WTC11 (cell line): Measurements from ENCODE around the gene LRIT2.

DNA sequence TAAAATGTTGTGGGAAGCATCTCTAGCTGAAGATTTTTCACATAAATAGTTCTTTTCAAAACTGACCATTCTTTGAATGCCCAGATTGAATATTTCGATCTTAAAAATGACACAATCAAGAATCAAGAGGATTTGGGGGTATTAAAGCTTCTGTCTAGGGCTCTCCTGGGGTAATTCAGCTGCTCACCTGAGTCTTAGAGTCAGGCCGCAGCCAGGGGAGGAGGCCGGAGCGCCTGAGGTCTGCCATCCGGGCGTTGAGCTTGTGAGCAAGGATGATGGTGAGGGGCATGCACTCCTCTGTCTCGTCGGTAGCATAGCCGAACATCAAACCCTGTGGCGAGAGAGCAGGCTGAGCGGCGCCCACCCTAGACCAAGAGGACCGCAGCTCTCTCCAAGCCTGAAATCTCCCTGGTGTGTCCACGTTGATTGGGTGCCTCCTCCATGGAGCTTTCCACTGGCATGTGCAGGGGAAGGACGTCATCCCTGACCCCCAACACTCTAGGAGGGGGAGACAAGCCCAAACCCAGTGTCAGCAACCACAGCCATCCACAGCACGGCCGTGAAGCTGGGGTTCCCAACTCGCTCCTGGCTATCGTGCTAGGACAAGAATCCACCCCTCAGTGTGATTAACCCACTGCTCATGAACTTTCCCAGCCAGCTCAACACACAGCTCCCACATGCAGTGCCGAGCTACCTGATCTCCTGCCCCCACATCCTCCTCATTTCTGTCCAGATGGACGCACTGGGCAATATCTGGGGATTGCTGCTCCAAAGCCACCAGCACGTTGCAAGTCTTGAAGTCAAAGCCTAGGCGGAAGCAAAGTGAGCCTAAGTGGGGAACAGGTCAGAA lies 9.2 kb downstream of the MAT1A start:
- PRO-cap = no peak

GRCh38 chr10:80411169-80412254 lies 3.2 kb downstream of the PRXL2A start:
- PRO-cap = no peak

DNA sequence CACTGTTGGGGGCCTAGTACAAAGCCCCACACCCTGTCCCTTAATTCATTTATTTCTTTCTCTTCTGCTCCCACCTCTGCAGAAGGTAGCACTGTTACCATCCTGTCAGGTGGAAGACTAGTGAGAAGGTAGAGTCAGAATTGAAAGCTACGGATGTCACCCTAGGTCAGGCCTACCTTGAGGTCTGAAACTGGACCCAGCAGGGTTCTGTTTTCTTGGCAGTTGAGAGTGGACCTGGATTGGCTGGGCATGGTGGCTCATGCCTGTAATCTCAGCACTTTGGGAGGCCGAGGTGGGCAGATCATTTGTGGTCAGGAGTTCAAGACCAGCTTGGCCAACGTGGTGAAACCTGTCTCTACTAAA lies 18.3 kb downstream of the PRXL2A start:
- PRO-cap = no peak

- PRO-cap = no peak
These were observed 12.3 kb downstream of the TSPAN14 start for GRCh38 chr10:80466370-80466891.

GRCh38 chr10:80491379-80492103 lies 37.4 kb downstream of the TSPAN14 start:
- PRO-cap = no peak

- PRO-cap = no peak
These were observed 19.2 kb upstream of the SH2D4B start for GRCh38 chr10:80518147-80519349.

GRCh38 chr10:80543747-80544286 lies 6.1 kb downstream of the SH2D4B start:
- PRO-cap = no peak

- PRO-cap = no peak
These were observed 280.8 kb downstream of the SH2D4B start for GRCh38 chr10:80818527-80818937.

DNA sequence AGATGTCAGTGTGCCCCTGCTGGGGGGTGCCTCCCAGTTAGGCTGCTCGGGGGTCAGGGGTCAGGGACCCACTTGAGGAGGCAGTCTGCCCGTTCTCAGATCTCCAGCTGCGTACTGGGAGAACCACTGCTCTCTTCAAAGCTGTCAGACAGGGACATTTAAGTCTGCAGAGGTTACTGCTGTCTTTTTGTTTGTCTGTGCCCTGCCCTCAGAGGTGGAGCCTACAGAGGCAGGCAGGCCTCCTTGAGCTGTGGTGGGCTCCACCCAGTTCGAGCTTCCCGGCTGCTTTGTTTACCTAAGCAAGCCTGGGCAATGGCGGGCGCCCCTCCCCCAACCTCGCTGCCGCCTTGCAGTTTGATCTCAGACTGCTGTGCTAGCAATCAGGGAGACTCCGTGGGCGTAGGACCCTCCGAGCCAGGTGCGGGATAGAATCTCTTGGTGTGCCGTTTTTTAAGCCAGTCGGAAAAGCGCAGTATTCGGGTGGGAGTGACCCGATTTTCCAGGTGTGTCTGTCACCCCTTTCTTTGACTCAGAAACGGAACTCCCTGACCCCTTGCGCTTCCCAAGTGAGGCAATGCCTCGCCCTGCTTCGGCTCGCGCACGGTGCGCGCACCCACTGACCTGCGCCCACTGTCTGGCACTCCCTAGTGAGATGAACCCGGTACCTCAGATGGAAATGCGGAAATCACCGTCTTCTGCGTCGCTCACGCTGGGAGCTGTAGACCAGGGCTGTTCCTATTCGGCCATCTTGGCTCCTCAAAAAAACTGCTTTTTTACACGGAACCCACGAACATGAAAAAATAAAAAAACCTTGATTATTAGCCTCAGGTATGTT lies 474.6 kb downstream of the NRG3 start:
- PRO-cap = unidirectional peak, plus-strand start at position 335 of the sequence; unidirectional peak, plus-strand start at position 376 of the sequence; unidirectional peak, minus-strand start at position 758 of the sequence

- PRO-cap = no peak
These were observed 869.8 kb downstream of the NRG3 start for GRCh38 chr10:82744883-82745126.

- PRO-cap = no peak
These were observed 3.9 kb downstream of the CDHR1 start for GRCh38 chr10:84198314-84198636.

DNA sequence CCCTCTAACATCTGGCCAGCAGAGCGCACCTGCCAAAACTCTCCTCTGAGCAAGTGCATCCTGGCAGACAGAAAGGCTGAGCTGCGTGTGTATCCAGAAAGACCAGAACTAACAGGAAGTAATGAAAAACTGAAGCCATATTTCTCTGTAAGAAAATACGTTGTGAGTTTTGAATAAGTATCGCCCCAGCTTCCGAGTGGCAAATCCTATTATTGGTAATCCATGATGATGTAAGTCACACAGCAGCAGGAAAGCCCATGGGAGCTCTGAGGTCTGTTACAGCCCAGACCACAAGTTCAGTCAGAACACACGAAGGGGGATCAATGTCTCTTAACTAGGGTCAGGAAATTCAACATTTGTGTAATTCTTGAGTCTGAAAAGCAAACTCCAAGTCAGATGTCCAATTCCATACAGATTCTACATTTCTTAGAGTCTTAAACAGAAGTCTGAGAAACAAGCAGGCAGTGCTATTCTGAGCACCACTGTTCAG lies at the start of gene LRIT2:
Gene LRIT2 (minus strand): TSS at position 163 of the 490 bp plus-strand sequence.
- PRO-cap = no peak

DNA sequence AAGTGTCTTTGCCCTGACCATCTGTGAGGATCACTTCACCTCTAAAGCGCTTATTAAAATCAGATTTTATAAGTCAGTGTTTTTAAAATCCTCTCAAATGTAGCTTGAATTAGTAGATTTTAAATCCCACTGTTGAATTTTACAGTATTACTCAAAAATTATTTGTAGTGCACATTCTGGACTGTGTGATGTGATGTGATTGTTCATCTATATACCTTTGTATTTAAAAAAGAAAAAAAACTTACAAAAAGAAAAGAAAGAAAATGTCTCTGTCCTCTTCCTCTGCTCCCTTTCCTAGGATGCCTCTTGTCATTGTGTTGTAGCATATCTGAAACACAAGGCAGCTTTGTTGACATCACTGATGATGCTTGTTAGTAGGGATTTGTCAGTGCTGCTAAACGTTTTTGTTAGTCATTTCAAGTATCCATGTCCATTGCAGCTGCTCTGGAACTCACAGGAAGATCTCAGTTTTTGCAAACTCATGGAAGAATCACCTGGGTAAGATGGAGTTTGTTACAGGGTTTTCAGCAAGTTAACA lies 123.5 kb downstream of the CCSER2 start:
- PRO-cap = no peak

DNA sequence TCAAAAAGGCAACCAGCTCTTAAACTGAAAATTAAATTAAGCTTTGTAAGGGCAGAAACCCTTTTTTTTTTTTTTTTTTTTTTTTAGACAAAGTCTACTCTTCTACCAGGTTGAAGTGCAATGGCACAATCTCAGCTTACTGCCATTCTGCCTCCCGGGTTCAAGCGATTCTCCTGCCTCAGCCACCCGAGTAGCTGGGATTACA lies 653.6 kb downstream of the CCSER2 start:
- PRO-cap = no peak

DNA sequence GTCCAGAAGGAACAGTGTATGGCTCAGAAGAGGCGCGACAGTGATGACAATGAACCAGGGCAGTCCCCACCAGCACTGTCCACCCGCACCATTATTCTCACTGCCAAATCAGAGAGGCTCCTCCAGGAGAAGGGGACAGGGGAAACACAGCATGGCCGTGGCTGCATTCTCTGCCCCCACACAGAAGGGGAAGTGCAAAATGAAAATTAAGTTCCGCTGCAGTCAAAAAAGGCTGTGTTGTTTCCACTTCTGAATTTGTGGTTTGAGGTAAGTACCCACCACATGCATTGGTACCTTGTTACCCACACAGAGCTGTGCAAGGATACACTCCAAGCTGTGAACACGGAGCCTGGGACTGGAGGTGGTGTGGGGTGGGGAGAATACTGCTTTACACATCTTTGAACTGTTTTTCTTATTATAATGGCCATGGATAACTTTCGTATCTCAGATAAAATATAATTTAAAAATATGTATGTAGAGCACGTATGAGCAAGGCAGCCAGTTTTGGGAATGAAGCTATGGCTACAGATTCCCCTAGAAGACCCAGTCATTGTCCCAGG lies 419.5 kb downstream of the GRID1 start:
- PRO-cap = no peak

GRCh38 chr10:86401192-86401962 lies 34.8 kb upstream of the GRID1 start:
- PRO-cap = no peak

DNA sequence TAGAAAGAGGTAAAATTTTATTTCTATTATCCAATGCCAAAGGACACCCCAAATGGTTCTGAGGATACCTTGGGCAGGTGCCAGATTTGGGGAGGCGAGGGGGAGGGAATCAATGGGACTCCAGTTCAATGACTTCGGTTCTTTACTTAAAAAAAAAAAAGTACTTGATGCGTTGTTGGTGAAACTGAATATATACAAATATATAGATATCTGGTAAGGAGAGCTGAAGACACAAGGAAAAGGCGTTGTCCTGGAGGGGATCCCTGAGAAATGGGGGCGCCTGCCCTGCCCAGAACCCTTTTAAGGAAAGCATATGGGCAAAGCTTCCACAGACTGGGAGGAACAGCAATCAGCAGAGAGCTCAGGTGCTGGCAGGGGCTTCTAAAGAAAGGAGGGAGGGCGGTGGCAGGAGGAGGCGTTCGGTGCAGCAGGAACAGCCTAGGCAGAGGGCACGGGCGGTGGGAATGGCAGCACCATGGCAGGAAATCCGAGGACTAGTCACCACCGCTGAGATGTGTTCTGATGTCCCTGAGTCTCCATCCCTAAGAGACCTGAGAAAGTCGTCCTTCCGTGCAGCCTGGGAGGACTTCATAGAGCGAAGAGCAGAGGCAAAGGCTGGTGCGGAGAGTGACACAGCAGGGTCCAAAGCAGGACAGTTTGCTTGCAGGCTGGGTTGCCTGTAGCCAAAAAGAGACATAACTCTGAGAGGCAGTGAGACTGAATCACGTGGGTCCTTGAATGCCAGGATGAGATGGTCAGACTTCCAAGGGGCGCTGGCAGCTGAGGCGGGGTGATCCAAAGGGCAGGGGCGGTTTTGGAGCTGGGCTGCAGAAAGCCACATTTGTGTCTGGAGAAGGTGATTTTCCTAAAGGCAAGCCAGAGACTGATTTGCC lies 35.6 kb upstream of the GRID1 start:
- PRO-cap = no peak

DNA sequence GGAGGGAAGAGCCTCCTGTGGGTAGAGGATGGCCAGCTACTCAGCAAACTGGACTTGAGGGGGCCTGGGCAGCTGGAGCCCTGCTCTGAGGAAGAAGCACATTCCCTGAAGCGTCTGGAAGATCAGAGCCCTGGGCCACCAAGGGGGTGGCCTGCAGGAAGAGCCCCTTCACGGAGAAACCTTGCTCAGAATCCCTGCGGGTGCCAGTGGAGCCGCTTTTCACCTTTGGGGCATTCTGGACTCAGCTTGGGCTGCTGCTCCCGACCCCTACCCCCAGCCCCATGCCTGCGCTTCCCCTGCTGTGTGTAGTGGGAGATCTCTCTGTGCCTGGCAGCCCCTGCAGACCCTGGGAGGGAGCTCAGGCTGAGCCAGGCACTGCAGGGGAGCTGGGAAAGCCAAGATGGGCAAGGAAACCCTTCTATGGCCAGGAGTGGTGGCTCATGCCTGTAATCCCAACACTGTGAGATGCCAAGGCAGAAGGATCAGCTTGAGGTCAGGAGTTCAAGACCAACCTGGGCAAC lies 17.9 kb downstream of the LDB3 start:
- PRO-cap = no peak

GRCh38 chr10:86691252-86692287 lies 23.3 kb downstream of the LDB3 start:
- PRO-cap = no peak

DNA sequence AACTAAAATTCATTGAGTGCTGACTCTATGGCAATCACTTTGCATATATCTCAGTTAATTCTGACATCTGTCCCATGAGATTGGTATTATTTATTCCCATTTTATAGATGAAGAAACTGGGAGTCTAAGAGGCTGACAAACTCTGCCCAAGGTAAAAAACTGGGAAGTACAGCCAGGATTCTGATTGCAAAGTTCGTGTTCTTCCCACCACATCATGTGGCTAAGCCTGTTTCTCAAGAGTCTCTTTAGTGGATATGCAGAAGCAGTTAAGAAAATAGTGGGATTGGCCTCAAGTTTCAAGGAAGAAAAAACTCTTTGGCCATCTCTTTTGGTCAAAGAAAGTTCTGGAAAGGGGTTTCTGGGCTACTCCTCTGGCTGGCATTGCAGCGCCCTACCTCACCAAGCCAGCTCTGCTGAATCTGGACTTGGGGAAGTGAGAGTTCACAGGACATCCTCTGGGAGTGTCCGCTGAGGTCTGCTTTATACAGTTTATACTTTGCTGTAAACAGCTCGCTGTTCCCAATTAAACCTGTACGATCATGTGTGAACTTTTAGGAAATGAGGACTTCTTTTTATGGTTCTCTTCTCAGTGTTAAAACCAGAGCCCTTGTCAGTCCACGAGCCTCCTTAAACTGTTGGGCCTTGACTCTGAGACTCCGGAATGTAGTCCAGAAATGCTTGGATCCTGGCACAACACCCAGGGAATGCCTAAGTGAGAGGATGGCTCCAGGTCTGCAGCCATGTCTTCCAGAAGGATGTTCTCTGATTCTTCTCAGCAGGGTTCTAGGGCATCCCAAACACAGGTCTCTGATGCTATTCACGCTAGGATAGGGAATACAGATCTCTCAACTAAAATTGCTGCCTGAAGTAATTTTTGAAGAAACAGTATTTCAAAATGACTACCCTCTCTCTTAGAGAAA lies 12.1 kb upstream of the BMPR1A start:
- PRO-cap = no peak